Calu3 (cell line): ENCODE data around the genes TCL1B, PAPOLA and SETD3.

DNA sequence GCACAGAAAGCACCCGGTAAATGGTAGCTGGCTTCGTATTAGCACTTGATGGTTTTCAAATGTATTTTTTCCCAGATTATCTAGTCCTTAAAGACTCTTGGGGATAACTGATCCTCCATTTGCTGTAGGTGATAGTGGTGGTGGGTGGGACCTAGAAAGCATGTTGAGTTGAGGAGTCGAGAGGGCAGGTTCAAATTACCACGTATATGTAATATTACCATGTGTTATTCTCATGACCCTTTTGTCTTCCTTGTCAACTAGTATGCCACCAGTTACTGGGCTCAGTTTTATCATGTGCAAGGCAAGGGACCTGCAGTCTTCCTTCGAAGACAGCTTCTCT, 1.8 kb downstream of the GLRX5 start:
- PRO-cap: no peak

DNA sequence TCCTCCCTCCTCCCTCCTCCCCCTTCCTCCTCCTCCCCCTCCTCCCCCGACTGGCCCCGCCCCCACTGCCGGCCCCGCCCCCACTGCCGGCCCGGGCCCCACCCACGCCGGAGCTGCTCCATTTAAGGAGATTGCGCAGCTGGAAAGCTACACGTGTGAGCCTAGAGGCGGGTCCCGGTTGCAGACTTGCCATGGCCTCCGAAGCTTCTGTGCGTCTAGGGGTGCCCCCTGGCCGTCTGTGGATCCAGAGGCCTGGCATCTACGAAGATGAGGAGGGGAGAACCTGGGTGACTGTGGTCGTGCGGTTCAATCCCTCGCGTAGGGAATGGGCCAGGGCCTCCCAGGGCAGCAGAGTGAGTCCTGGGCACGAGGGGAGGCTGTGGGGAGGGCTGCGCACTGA, at the start of gene TCL1B:
TCL1B (plus strand) TSS at position 150 of the 400 bp plus-strand sequence.
- PRO-cap: no peak

GRCh38 chr14:95697767-95698329, 11.6 kb downstream of the TCL1B start:
- PRO-cap: no peak

- PRO-cap: no peak
These were observed 12.0 kb upstream of the TCL1A start for GRCh38 chr14:95725792-95726480.

DNA sequence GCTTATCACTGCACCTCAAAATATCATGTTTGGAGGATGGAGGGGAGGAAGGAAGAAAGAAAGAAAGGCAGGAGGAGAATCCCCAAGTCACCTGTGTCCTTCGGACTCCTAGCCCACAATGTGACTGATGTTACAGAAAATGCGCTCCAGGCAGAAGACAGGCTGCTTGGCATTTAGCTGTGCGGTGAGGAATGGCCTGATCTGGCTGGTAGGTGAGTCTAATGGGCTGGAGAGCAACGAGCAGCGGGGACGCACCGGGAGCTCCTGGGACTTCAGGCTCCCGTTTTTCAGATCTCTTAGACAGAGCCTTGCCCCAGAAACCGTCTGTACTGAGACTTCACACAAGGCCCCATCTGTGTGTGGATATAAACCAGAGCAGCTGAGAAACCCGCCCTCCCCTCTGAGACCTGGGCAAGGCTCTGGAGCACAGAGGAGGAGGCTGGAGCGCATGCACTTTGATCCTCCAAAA, 66.4 kb downstream of the C14orf132 start:
- PRO-cap: no peak

- PRO-cap: no peak
These were observed 29.6 kb downstream of the BDKRB1 start for GRCh38 chr14:96285514-96286050.

GRCh38 chr14:96501999-96502656, at the start of gene PAPOLA:
TSS of gene PAPOLA (plus strand) at chr14:96502382.
- PRO-cap: bidirectional peak, plus-strand start at chr14:96502412, minus-strand start at chr14:96502312

DNA sequence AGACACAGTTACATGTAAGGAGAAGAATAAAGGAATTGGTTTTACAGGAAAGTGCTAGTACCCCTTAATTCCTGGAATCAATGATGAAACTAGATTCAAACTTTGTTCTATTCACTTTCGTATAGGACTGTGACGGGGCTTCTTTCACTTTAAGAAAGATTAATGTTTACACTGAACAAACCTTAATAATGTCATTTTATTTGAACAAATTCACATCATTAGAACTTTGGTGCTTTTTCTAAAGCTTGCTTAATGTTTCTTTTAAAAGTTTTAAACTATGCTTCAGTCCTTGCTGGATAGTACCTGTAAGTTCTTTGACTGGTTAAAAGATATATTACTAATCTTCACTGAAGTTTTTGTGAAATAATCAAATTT, 36.0 kb downstream of the PAPOLA start:
- PRO-cap: no peak

DNA sequence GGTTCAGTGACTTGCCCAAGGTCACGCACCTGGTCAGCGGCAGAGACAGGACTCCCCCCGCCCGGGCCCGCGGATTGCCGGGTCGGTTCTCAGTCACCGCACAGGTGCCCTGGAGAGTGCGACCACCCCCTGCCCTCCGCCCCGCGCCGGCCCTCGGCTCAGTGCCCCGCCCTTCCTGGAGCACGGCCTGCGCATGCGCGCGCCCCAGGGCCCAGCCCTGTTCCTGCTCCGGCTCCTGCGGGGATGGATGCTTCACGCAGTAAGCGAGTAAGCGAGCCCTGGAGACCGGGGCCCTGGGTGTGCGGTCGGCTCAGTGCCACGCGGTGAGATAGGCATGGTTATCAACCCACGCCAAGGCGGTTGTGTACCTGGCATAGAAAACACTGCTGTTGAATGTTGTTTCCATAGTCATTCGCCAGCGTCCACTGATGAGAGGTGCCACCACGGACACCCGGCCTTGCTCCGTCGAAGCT, 90.4 kb downstream of the PAPOLA start:
- PRO-cap: no peak

DNA sequence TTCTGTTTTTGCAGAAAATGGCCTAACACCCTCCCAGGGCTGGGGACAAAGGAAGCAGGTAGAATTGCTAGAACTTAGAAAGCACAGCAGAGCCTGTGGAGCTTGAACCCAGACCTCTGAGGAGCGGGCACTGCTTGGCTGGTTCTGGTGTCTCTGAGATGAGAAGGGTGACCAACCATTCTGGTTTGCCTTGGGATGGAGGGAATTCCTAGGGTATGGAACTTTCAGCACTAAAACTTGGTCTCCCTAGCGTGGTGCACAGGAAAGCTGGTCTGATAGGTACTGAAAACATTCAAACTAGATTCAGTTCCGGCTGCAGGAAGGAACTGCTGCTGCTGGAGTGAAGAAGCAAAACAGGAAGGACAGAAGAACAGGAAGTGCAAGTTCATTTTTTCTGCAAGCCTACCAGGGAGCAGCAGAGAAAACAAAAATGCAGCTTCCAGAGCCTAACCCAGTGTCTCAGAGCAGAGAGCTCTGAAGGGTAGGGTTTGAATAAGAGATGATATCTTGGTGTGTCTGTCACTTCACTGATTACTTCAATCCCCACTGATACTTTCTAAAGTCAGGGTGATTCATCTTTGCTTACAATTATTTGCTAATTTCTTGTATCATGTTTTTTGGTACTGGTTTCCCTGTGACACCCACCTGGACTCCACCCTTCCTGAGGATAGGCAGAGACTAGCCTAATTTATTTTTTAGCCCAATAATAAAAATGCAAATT, 165.1 kb downstream of the VRK1 start:
- PRO-cap: no peak

- PRO-cap: no peak
These were observed 1041.6 kb downstream of the VRK1 start for GRCh38 chr14:97838882-97839139.

DNA sequence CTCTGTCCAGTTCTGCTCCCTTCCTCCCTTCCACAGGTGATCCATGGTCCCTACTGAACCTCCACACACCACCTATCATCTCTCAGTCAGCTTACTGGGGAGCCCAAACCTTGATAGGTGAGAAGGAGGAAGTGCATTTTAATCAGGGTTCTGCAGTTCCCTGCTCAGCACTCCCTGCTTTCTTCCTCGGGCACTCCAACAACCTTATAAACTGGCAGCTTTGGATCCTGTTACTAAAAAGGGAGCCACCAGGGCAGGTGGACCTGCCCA, 664.6 kb downstream of the BCL11B start:
- PRO-cap: no peak

- PRO-cap: no peak
These were observed 16.6 kb downstream of the BCL11B start for GRCh38 chr14:99255423-99255846.

GRCh38 chr14:99259211-99259757, 12.7 kb downstream of the BCL11B start:
- PRO-cap: no peak

DNA sequence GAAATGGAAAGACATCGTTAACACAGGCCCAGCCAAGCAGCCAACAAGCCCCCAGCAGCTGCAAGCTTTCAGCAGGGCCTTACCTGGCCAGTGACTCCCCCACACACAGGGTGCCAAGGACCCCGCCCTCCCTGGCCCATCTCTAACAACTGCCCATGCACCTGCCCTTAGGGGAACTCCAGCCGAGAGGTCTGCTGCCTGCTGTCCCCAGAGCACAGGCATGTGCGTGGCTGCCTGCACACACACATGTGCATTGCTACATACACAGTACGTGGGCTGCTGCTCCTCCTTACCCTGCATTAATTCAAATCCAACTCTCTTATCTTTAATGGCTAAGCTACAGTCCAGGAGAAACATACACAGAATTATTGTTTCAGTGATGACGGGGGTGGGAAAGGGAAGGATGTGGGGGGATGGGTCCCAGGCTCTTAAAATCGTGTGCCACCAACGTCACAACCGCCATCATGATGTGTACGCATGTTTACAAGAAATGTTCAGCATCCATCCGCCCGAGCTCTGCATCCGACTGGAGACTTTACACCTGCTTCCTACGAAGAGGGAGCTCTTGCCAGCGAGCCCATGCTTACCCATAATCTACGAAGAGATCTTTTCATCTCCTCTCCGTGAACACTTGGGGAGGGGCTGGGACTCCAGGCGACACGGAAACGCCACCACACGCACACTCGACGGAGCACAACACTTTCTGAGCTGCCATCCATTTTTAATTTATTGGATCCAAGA, 9.7 kb downstream of the BCL11B start:
- PRO-cap: no peak

- PRO-cap: bidirectional peak, plus-strand start at chr14:99481017, minus-strand start at chr14:99480790; bidirectional peak, plus-strand start at chr14:99481423, minus-strand start at chr14:99481083
These were observed at the start of gene SETD3 for GRCh38 chr14:99480591-99481572. TSS of gene SETD3 (minus strand) at chr14:99480859.

DNA sequence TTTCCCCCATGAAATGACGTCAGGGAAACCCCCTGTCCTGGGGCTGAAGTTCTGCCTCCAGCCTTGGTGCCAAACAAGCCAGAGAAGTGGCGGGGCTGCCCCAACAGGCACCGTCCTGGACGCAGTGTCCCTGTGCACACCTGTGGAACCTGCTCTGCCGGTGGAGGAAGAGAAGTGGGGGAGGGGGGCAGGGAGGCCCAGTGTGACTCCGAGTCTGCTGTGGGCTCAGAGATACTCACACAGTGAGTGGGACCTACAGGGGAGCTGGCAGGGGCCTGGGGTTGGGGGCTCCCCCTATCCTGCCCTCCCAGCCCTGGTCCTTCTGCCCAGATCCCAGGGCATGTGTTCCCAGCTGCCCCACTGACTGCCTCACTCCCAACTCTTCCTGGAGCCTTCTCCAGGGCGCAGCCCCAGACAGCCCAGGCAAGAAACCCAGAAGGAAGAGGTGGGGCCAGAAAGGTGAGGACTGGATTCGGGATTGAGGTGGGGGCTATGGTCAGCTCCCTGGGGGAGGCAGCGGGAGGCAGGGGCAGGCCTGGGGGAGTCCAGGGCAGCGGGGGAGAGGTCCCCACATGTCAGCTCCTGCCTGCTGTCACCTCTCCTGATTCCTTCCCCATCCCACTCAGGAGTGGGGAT, 24.7 kb downstream of the CCDC85C start:
- PRO-cap: bidirectional peak, plus-strand start at position 81 of the sequence, minus-strand start at position 88 of the sequence; bidirectional peak, plus-strand start at position 211 of the sequence, minus-strand start at position 129 of the sequence; bidirectional peak, plus-strand start at position 454 of the sequence, minus-strand start at position 404 of the sequence

- PRO-cap: bidirectional peak, plus-strand start at chr14:99580167, minus-strand start at chr14:99579944
These were observed 24.0 kb downstream of the CCDC85C start for GRCh38 chr14:99579819-99580662.

DNA sequence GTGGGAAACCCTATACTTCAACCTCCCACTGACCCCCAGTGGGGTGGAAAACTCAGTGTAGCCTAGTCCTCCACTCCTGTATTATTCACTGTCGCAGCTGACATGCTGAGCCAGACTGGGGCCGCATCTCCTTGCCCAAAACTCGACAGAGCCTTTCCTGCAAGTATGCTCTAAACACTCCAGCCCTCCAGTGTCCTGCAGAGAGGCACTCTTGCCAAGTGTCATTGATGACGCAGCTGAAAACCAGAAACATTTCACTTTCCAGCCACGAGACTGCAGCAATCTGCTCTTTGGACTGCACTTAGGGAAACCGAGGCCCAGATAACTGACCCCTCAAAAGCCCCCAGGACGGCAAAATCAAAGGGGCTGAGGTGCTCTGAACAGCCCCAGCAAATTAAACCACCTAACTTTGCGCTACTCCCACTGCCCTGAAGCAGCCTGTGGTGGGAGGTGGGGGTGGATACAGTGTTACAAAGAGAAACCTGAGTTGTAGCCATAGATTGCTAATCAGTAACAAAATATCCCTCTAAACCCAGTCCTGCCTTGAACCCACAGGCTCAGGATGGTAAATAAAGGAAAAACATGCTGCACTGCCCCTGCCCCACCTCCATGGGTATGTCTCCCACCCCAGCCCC, 2.6 kb downstream of the CCDC85C start:
- PRO-cap: no peak

GRCh38 chr14:99682546-99683055, 1.5 kb upstream of the CYP46A1 start:
- PRO-cap: unidirectional peak, plus-strand start at chr14:99682938